H1 (cell line): ENCODE measurements around a stretch of chr7.

DNA sequence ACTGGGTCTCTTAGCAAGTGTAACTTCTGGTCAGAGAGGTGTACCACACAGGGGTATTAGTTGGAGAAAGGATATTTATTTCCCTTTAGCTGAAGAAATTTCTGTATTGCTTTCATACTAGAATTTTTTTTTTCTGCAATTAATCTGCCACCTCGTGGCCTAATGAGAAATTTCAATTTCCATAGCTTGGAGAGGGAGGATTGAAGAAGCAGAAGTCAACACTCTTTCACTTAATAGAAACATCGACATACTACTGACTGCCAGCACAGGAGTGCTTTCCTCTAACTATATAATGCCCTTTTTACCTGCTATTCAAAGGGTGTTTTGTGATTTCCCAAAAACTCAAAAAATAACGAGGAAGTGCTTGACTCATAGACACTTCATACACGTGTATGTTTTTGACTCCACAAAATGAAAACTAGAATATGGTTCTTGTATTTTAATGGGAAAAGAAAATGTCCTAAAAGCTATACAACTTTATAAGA, 177.7 kb upstream of the NAMPT start:
- RRBS = no CpG with 5 or more reads among the region's 4 CpGs
CAGE:
- cytosol, long polyA plus RNA = no peak
- long polyA plus RNA = no peak
- nucleus, long polyA plus RNA = no peak

DNA sequence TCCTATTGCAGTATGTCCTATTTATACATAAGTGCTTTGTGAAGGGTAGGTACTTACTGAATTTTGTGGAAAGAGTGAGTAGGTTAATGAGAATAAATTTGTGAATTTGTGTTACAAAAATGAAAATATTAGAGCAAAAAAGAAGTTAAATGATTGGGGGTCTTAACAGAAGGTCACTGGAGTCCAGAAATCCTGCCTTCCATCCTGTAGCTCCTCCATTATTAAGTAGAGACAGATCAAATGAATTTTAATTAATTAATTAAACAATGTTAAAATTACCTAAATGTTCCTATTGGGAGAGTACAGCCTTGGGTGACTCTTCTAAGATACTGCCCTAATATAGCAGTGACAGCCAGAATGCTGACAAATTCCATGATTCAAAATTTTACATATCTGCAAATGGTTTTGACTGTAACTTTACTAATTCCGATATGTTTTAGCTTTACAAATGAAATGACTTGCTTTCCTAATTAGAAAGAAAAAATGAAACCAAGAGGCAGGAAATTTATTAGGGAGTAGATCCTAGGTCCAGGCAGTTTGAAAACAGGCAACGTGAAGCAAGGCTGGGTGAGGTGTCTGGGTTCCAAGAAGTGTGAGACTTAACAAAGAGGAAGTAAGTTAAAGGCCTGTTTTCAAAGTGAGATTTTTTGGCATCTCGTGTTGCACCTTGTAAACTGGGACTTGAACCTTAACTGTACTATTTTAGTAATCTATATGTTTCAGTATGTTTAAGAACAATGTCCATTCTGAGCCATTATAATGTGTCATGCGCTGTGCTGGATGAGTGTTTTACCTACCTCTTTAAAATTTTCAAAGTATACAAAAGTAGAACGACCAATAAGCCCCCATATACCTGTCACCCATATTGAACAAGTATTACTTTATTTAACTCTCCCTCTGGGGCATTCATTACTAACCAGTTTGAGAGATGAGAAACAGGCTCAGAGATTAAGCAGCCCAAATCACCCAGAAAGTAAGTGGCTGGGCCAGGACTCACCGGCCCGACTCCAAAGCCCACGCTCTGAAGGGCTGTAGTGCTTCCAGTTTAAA, 1.6 kb downstream of the PIK3CG start:
- RRBS = no CpG with 5 or more reads among the region's 8 CpGs
CAGE:
- cytosol, long polyA plus RNA = no peak
- long polyA plus RNA = no peak
- nucleus, long polyA plus RNA = no peak

- RRBS = no CpG with 5 or more reads among the region's 19 CpGs
CAGE:
- cytosol, long polyA plus RNA = no peak
- long polyA plus RNA = no peak
- nucleus, long polyA plus RNA = no peak
These were observed 2.3 kb downstream of the PIK3CG start for GRCh38 chr7:106867423-106867748.

DNA sequence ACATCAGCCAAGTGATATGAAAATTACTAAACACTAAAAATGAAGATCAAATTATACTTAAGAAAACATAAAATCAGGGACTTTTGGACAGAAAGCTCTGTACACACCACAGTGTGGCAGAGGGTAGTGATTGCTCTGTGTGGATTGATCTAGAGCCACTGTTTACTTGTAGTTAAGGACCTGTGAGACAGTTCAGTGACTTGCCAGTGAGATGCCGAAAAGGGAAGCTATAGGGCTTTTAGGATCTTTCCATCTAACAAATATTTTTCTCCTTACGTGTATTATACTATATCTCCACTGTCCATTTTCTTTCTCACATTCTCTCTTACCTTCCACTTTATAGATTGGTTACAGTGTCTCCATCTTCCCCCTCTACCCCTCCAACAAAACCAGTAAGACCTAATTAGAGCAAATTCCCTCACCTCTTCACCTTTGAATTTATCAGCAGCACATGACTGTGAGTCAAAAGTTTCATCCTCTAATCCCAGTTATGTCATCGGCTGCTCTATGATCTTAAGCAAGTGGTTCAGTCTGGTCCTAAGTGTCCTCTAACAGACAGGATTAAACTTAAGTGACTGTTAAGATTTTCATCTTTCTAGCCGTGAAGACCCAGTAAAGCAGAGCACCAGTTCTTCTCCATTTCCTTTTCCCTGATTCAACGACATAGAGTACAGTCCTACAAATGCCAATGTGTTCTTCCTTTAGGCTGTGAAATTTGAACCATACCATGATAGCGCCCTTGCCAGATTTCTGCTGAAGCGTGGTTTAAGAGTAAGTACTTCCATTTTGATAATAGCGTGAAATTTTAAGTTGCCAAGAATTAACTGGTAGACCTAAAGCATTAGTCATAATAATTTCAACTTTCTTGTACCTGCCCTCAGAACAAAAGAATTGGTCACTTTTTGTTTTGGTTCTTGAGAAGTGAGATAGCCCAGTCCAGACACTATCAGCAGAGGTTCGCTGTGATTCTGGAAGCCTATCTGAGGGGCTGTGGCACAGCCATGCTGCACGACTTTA, 7.1 kb downstream of the PIK3CG start:
- RRBS = no CpG with 5 or more reads among the region's 10 CpGs
CAGE:
- cytosol, long polyA plus RNA = no peak
- long polyA plus RNA = no peak
- nucleus, long polyA plus RNA = no peak

DNA sequence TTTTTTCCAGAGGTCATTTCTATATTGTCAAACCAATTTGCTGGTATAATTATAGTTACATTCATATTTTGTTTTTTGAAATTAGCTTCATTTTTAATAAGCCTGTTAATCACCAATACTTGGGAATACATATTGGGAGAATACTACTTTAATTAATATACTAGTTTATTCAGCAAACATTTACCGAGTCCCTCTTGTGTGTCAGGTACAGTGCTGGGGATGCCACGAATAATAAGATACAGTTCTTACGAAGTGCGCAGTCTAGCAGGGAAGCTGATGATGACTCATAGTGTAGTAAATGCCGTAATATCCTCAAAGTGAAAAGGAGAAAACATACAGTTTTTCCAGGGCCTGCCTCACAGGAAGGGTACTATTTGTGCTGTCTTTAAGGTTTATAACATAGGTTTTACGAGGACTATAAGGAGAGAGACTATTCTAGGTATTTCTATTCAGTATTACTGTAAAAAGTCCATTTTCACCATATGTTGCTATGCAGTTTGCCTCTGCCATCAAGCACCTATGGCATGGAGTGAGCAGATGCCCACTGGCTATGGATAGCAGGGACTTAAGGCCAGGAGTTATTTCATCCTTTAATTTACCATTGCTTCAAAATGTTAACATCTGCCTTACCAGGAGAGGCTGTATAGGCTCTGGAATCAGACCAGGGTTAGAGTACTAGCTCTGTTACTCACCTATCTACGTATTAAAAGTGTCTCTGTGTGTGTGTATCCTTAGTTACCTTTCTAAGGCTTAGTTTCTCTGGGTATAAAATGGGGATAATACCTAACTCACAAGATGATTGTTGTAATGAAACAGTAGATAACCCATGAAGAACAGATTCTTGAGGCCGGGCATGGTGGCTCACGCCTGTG, 32.8 kb downstream of the PRKAR2B start:
- RRBS = no CpG with 5 or more reads among the region's 9 CpGs
CAGE:
- cytosol, long polyA plus RNA = no peak
- long polyA plus RNA = no peak
- nucleus, long polyA plus RNA = no peak

DNA sequence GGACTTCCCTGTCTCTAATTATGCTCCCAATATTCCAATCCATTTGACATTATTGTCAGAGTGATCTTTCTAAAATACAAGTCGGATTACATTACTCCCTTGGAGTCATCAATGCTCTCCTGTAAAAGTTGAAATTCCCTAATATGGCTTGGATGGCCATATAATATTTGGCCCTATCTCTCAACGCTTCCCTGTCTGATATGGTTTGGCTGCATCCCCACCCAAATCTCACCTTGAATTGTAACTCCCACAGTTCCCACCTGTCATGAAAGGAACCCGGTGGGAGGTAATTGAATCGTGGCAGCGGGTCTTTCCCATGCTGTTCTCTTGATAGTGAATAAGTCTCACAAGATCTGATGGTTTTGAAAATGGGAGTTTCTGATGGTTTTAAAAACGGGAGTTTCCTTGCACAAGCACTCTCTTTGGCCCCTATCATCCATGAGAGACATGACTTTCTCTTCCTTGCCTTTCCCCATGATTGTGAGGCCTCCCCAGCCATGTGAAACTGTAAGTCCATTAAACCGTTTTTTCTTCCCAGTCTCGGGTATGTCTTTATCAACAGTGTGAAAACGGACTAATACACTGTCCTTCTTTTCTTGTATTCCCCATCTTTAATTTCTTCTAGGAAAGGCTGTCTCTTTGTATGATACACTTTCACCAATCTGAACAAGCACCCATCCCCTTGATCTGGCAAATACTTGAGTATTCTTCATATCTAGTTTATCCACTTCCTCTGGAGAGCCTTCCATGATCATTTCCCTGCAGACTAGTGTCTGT, 17.5 kb upstream of the GPR22 start:
- RRBS = no CpG with 5 or more reads among the region's 9 CpGs
CAGE:
- cytosol, long polyA plus RNA = no peak
- long polyA plus RNA = no peak
- nucleus, long polyA plus RNA = no peak

- RRBS = no CpG with 5 or more reads among the region's 6 CpGs
CAGE:
- cytosol, long polyA plus RNA = no peak
- long polyA plus RNA = no peak
- nucleus, long polyA plus RNA = no peak
These were observed 4.4 kb downstream of the GPR22 start for GRCh38 chr7:107474094-107474797.

GRCh38 chr7:107492485-107493011, 22.7 kb downstream of the GPR22 start:
- RRBS = no CpG with 5 or more reads among the region's 1 CpG
CAGE:
- cytosol, long polyA plus RNA = no peak
- long polyA plus RNA = no peak
- nucleus, long polyA plus RNA = no peak

- RRBS = no CpG with 5 or more reads among the region's 28 CpGs
CAGE:
- cytosol, long polyA plus RNA = no peak
- long polyA plus RNA = no peak
- nucleus, long polyA plus RNA = no peak
These were observed 38.4 kb downstream of the GPR22 start for GRCh38 chr7:107507839-107508983.

GRCh38 chr7:107579633-107579934, 462 bp upstream of the BCAP29 start:
- RRBS = 1% methylated on average over 5 of the region's 13 CpGs
CAGE:
- cytosol, long polyA plus RNA = no peak
- long polyA plus RNA = no peak
- nucleus, long polyA plus RNA = no peak

DNA sequence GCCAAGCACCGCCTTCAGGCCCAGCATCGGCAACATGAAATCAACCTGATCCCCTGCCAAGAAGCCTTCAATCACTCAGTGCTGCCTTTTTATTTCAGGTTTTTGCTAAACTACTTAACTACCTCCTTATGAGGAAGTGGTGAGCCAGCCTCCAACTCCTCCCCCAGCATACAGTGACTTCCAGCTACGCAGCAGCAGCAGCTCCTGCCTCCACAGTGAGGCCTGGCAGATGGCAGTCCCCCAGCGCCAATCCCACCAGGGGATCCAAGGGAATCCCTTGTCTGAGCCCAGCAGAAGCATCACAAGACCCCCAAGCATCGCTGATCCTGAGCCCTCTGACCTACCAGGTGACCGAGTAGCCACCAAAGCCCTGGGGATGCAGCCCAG, 31.9 kb upstream of the SLC26A4 start:
- RRBS = no CpG with 5 or more reads among the region's 6 CpGs
CAGE:
- cytosol, long polyA plus RNA = no peak
- long polyA plus RNA = no peak
- nucleus, long polyA plus RNA = no peak

GRCh38 chr7:107659474-107660195, 993 bp upstream of the SLC26A4 start:
- RRBS = no CpG with 5 or more reads among the region's 5 CpGs
CAGE:
- cytosol, long polyA plus RNA = no peak
- long polyA plus RNA = no peak
- nucleus, long polyA plus RNA = no peak

DNA sequence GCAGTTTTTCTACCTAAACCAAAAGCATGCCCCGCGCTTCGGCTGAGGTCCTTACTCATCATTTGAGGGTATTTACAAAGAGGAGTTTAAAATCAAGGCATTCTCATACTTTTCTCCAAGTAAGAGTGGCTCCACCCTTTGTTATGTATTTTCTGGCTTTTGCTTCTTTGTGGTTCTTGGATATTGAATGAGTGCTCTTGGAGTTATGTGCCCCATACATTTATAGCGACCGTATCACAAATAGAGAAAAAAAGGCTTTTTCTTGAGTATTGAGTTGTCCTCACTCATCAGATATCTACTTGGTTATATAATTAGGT, 735 bp downstream of the CBLL1 start:
- RRBS = no CpG with 5 or more reads among the region's 5 CpGs
CAGE:
- cytosol, long polyA plus RNA = no peak
- long polyA plus RNA = no peak
- nucleus, long polyA plus RNA = no peak

GRCh38 chr7:107760908-107761496, 17.1 kb downstream of the CBLL1 start:
- RRBS = no CpG with 5 or more reads among the region's 2 CpGs
CAGE:
- cytosol, long polyA plus RNA = no peak
- long polyA plus RNA = no peak
- nucleus, long polyA plus RNA = no peak

- RRBS = no CpG with 5 or more reads among the region's 10 CpGs
CAGE:
- cytosol, long polyA plus RNA = no peak
- long polyA plus RNA = no peak
- nucleus, long polyA plus RNA = no peak
These were observed 30.6 kb upstream of the DLD start for GRCh38 chr7:107860224-107860982.

GRCh38 chr7:107932694-107933288, 41.8 kb downstream of the DLD start:
- RRBS = no CpG with 5 or more reads among the region's 2 CpGs
CAGE:
- cytosol, long polyA plus RNA = no peak
- long polyA plus RNA = no peak
- nucleus, long polyA plus RNA = no peak

DNA sequence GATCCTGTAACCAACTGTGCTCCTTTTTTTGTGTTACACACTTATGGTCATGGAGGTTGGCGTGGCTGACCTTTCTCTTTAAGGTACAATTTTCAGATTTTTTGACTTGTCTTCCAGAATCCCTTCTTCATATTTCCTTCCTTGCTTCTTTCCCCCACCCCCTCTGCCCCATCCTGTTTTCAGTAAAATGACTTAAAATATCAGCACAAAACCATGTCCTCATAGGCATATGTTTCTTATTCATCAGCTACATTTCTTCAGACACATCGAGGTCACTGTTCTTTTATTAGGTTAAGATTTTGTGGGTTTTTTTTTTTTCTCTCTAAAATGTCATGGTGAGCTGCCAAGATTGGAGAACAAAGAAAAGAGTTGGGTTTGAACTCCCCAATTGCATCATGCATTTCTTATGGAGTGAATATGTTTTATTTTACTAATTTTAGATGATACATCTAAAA, 35.9 kb downstream of the LAMB4 start:
- RRBS = no CpG with 5 or more reads among the region's 2 CpGs
CAGE:
- cytosol, long polyA plus RNA = no peak
- long polyA plus RNA = no peak
- nucleus, long polyA plus RNA = no peak

GRCh38 chr7:108503164-108503996, 22.6 kb downstream of the PNPLA8 start:
- RRBS = no CpG with 5 or more reads among the region's 5 CpGs
CAGE:
- cytosol, long polyA plus RNA = no peak
- long polyA plus RNA = no peak
- nucleus, long polyA plus RNA = no peak

DNA sequence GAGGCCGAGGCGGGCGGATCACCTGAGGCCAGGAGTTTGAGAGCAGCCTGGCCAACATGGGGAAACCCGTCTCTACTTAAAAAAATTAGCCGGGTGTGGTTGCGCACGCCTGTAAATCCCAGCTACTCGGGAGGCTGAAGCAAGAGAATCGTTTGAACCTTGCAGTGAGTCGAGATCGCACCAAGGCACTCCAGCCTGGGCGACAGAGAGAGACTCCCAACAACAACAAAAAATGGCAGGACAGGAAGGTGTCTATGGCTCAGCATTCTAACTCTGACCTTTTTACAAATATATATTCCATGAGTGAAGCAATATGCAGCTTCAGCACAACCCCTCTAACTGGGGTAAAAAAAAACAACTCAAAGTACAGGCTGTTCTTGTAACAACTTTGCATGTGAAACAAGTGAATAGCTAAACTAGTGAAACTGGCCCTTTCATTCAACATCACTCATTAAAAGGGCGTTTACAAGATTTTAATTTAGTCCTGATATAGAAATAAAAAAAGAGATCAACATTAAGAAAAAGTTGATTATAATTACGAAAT, 1.3 kb downstream of the PNPLA8 start:
- RRBS = no CpG with 5 or more reads among the region's 14 CpGs
CAGE:
- cytosol, long polyA plus RNA = no peak
- long polyA plus RNA = no peak
- nucleus, long polyA plus RNA = no peak

DNA sequence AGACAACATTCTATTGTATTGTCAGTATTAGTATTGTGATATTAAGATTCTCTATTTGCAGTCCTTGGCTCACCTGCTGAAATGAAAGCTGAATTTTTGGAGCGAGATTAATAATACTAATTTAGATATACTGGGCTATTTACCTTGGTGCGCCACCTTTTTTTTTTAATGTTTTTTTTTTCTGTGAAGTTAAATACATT, 1.4 kb downstream of the DNAJB9 start:
- RRBS = no CpG with 5 or more reads among the region's 2 CpGs
CAGE:
- cytosol, long polyA plus RNA = no peak
- long polyA plus RNA = no peak
- nucleus, long polyA plus RNA = no peak